ENCODE measurements around a stretch of chr11.

DNA sequence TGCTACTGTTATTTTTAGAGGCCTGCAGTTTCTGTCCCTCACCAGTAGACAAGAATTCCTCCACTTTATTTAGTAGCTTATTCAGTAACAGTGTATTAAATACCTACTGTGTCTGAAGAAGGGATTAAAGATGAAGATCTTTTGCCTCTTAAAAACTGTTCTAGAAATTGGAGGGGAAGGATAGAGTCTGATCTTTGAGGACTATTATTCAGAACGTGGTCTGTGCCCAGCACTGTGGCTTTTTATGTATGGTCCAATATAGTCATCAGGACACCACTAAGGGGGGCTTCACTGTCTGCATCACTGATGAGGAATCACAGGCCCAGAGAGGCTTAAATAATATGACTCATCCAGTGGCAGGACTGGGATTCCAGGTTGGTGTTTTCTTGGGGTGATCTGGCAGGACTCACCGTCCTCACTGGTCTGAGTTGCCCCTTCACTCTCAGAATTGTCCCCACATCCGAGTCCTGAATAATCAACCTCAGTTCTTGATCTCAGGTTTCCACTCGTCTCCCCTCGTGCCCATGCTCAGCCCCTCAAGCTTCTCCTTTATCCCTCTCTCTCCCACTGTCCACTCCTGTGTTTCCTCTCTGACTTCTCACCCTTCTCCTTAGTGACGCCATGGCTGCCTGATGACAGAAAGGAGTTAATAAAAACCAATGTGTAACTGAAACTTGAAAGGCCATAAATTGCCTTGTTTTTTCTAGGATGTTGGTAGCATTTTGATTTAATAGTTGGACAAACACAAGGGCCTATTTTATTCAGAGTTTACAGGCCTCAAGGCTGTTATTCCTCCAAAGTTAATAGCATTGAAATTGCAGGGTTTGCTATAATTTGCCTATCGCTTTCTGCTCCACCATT lies 95.7 kb upstream of the NNMT start:
- PRO-cap: no peak
- RAMPAGE, long total RNA, 5 experiments: start-site peak on the plus strand in 1 of 5 experiments, centred at position 309 of the sequence, 5 reads per replicate
- RRBS: no CpG with 5 or more reads among the region's 7 CpGs

- PRO-cap: unidirectional peak, plus-strand start at chr11:114258813; unidirectional peak, plus-strand start at chr11:114259269
- RAMPAGE, long total RNA, 5 experiments: no peak in any of the 5 experiments
- RRBS: no CpG with 5 or more reads among the region's 27 CpGs
Observed at GRCh38 chr11:114258648-114259852, 37.1 kb upstream of the NNMT start.

GRCh38 chr11:114262613-114263219 lies 33.5 kb upstream of the NNMT start:
- PRO-cap: no peak
- RAMPAGE, long total RNA, 5 experiments: no peak in any of the 5 experiments
- RRBS: no CpG with 5 or more reads among the region's 8 CpGs

GRCh38 chr11:114277613-114278101 lies 18.5 kb upstream of the NNMT start:
- PRO-cap: no peak
- RAMPAGE, long total RNA, 5 experiments: no peak in any of the 5 experiments
- RRBS: no CpG with 5 or more reads among the region's 5 CpGs

DNA sequence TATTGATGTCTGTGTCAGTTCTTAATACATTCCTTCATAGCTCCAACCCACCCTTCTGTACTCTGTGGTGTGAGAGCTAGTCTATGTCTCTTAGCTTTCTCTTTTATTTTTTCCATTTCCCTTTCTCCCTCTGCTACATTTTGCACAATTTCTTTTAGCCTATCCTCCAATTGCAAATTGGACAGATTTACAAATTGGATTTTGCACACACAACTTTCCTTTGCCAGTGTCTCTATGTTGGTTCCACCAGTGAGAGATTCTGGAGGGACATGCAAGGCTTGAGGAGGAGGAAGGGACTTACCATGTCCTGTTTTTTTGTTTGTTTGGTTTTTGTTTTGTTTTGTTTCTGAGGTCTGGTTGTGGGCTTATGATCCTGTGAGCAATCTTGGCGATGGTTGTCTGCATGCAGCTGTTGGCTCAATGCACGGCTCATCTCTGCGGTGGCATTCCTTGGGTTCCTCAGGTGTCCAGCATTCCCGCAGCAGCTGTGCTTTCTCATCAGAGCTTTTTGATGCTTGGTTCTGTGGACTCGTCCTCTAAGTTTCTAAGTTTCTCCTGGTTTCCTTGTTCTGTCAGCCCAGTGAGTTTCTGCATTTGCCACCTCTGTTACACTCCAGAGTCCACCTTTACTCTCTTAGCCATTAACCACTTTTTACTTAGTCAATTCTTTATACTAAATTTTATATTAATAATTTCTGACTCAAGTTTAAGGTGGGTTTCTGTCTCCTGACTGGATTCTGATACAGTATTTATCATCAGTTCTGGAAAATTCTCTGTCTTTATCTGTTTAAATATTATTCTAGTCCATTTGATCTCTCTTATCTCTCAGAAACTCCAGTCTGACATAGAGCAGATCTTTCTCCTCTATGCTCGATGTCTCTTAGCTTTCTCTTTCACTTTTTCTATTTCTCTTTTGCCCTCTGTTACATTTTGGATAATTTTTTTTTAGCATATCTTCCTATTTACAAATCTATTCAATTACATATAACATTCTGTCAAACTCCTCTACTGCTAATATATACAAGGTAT lies 4.7 kb upstream of the NNMT start:
- PRO-cap: no peak
- RAMPAGE, long total RNA, 5 experiments: no peak in any of the 5 experiments
- RRBS: no CpG with 5 or more reads among the region's 6 CpGs

GRCh38 chr11:114318290-114318753 lies 22.1 kb downstream of the NNMT start:
- PRO-cap: no peak
- RAMPAGE, long total RNA, 5 experiments: no peak in any of the 5 experiments
- RRBS: no CpG with 5 or more reads among the region's 4 CpGs

DNA sequence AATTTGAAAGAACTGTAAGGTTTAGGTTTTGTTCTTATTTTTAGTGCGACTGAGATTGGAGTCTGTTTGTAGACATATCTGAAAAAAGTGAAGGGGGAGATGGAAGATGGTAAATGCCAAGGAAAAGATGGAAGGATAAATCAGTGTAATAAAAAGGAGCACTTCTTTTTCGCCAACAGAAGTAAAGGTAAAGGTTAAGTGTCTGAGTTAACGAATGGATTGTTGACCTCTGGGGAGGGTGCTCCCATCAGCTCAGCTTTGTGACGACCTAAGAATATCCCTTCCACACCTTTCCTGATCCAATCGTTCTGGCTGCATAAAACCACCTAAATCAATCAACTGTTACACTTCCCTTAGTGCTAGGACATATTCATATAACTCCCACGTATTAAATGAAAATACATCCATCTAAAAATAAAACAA lies 843 bp downstream of the C11orf71 start:
- PRO-cap: no peak
- RAMPAGE, long total RNA, 5 experiments: no peak in any of the 5 experiments
- RRBS: no CpG with 5 or more reads among the region's 6 CpGs

DNA sequence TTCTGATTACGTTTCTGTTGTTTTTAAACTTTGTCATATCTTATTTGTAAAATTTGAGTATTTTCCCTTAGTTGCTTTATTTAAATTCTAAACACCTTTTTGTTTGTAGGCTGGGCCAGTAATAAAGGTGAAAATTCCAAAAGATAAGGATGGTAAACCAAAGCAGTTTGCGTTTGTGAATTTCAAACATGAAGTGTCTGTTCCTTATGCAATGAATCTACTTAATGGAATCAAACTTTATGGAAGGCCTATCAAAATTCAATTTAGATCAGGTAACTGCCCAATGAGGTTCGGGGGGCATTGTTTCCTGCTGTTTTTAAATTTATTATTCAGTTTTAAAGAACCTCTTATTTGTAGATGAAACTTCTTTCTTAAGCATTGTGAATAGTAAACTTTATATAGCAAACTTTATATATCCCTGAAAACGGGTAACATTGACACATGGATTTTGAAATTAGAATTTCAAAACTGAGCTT lies 1.2 kb downstream of the RBM7 start:
- PRO-cap: no peak
- RAMPAGE, long total RNA, 5 experiments: no peak in any of the 5 experiments
- RRBS: no CpG with 5 or more reads among the region's 4 CpGs

DNA sequence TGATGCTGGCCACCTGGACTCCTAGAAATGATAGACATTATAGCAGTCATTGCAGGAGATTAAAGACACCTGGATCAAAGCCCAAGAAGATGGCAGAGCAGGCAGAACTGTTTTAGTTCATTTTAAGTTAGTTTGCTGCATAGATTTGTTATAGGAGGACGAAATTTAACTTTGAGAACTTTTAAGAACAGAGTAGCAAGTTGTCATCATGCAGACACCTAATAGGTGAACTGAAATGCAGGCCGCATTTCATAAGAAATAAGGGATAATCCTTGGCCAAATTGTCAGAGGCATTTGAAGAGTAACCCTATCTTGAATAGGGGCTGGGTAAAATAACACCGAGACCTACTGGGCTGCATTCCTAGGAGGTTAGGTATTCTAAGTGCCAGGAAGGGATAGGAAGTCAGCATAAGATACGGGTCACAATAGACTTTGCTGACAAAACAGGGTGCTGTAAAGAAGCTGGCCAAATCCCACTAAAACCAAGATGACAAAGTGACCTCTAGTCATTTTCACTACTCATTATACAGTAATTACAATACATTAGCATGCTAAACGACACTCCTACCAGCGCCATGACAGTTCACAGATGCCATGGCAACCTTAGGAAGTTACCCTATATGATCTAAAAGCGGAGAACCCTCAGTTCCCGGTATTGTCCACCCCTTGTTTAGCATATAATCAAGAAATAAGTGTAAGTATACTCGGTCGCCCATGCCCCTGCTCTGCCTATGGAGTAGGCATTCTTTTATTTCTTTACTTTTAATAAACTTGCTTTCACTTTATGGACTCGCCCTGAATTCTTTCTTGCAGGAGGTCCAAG lies 1.0 kb upstream of the REXO2 start:
- PRO-cap: no peak
- RAMPAGE, long total RNA, 5 experiments: no peak in any of the 5 experiments
- RRBS: no CpG with 5 or more reads among the region's 11 CpGs

DNA sequence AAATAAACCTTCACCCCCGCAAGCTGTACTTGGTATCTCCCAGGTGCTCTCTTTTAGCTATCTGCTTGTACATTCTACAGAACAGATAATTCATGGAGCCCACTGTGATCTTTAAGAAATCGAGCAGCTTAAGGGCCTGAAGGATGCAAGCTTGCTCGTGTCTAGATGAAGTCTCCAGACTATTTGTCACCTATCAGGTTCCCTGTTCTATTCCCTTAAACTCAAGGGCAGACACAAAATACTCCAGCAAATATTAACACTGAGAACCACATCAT lies 752 bp downstream of the NXPE4 start:
- PRO-cap: no peak
- RAMPAGE, long total RNA, 5 experiments: no peak in any of the 5 experiments
- RRBS: no CpG with 5 or more reads among the region's 3 CpGs

DNA sequence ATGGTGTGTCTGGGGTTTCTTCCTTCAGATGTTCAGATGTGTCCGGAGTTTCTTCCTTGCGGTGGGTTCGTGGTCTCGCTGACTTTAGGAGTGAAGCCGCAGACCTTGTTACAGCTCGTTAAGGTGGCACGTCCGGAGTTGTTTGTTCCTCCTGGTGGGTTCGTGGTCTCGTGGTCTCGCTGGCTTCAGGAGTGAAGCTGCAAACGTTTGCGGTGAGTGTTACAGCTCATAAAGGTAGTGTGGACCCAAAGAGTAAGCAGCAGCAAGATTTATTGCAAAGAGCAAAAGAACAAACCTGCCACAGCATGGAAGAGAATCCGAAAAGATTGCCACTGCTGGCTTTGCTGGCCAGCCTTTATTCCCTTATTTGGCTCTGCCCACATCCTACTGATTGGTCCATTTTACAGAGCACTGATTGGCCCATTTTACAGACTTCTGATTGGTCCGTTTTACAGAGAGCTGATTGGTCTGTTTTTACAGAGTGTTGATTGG lies 27.1 kb upstream of the NXPE2 start:
- PRO-cap: no peak
- RAMPAGE, long total RNA, 5 experiments: no peak in any of the 5 experiments
- RRBS: 94% methylated on average over 3 of the region's 15 CpGs

GRCh38 chr11:114668212-114668437 lies 10.2 kb upstream of the NXPE2 start:
- PRO-cap: no peak
- RAMPAGE, long total RNA, 5 experiments: no peak in any of the 5 experiments

DNA sequence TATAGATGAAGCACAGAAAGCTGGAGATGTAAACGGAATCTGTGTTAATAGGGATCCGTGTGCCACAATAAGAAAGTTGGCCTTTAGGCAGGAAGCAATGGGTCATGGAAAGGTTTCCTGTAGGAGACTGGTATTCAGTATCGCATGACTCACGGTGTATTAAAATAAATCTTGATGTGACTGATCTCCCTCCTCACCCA lies 118.5 kb downstream of the NXPE2 start:
- PRO-cap: no peak
- RAMPAGE, long total RNA, 5 experiments: no peak in any of the 5 experiments
- RRBS: no CpG with 5 or more reads among the region's 4 CpGs

DNA sequence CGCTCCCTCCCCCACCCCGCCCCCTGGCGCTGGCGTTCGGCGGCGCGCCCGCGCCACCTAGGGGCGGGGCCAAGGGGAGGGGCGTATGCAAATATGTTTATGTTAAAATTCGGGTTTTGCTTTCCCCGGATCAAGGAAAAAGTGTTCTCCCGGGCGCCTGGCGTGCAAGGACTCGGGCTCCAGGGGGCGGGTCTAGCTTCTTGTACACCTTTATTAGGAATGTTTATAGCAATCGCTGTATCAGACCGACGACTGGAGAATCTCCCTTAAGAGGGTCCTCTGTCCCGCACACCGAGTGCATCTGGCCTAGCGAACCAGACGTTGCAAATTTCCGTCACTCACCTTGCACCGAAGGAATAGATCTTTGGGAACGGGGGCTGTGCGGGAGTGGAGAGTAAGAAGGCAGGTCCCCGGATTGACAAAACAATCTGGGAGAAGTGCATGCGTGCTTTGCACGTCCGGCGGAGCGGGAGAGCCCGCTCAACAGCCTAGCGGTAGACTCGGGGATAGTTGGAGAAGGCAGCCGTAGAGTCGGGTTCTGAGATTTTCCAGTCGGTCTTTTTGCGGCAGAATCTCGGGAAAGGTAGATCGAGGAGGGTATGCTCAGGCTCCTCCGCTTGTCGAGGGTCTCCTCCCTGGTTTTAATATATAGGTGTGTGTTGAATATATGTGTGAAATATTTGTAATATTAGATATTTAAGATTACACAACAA lies 482 bp upstream of the CADM1 start:
- PRO-cap: bidirectional peak, plus-strand start at position 133 of the sequence, minus-strand start outside the sequence
- RAMPAGE, long total RNA, 5 experiments: no peak in any of the 5 experiments
- RRBS: 4% methylated on average over 4 of the region's 47 CpGs

DNA sequence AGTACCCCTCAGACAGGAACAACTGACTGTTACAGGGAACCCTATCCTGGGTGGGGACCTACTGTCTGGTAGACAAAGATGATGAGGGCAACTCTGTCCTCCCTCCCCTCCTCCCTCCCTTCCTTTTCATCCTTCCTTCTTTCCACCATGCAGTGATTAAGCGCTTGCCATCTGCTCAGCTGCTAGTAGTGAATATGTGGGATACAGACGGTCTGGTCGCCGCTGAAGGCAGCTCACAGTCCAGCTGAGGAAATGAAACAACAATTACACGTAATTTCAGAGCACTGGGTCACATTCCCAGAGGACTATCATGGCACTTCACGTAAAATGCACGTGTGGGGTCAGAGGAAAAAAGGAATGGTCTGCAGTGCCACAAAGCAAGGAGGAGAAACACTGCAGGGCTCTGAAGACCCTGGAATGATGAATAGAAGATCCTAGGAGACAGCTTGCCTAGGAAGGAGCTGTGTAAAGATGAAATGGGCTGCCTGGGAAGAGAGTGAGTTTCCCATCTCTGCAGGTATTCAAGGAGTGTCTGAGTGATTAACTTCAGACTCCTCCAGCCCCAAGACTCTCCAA lies 597.0 kb downstream of the BUD13 start:
- PRO-cap: no peak
- RAMPAGE, long total RNA, 5 experiments: no peak in any of the 5 experiments
- RRBS: no CpG with 5 or more reads among the region's 7 CpGs

GRCh38 chr11:116180867-116181652 lies 591.7 kb downstream of the BUD13 start:
- PRO-cap: no peak
- RAMPAGE, long total RNA, 5 experiments: no peak in any of the 5 experiments
- RRBS: 30% methylated on average over 2 of the region's 12 CpGs

DNA sequence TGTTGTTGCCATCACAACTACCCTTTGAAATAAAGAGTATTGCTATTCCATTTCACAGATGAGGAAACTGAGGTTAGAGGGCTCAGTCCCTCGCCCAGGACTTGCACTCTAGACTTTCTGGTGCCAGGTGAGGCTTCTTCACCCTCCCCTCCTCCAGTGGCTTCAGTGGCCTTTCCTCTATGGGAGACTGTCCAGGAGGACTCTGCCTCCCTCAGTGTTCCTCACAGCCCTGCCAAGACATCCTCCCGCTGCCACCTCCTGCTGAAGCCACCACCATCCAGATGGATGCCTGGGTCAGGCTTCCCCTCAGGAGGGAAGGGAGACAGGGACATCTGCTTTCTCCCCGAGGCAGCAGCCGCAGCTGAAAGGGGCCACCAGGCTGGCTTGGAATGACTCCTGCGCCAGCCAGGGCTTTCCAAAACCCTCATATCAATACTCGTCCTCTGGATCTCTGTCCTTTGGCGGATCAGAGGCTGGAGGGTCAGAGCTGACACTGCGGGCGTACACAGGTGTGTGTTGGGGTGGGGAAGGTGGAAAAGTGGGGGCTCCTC lies 580.1 kb downstream of the BUD13 start:
- PRO-cap: no peak
- RAMPAGE, long total RNA, 5 experiments: no peak in any of the 5 experiments
- RRBS: no CpG with 5 or more reads among the region's 9 CpGs

DNA sequence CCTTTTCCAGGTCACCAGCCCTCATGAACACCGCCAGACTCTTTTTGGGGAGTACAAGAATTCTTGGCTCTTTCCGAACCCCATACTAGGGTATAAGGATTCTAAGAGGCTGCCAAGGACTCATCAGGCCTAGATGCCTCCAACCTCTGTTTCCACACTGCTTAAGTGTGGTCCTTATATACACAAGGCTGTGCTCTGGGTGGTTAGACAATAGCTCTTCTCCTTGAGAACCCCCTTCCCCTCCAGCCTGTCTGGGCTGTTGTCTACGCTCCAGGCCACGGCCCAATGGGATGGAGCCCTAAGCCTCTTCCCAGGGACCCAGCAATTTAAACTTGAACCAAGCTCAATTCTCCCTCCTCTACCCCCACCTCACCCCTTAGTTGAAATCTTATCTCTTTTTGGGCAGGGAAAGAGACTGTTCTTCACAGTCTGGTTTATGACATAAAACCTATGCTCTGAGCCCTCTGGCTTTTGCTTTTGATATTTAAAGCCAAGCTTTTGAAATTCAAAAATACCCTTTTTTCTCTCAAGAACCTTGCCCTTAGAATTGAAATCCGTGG lies 327.3 kb downstream of the BUD13 start:
- PRO-cap: no peak
- RAMPAGE, long total RNA, 5 experiments: no peak in any of the 5 experiments
- RRBS: no CpG with 5 or more reads among the region's 5 CpGs

DNA sequence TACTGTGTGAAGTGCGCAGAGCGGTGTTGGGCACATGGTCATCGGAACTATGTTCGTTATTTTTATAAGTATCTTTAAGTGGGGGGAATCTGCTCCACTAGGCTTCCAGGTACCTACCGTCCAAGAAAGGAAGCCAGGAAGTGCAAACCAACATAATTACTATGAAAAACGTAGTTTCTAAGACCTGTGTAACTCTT lies 572 bp upstream of the BUD13 start:
- PRO-cap: no peak
- RAMPAGE, long total RNA, 5 experiments: no peak in any of the 5 experiments
- RRBS: no CpG with 5 or more reads among the region's 6 CpGs

- PRO-cap: no peak
- RAMPAGE, long total RNA, 5 experiments: start-site peak on the minus strand in 1 of 5 experiments, at chr11:116784358-116784434 at its widest, 7 reads per replicate
- RRBS: no CpG with 5 or more reads among the region's 8 CpGs
Observed at GRCh38 chr11:116784118-116785020, 3.5 kb downstream of the ZPR1 start.

All from stomach (tissue), 7 donors.